ENCODE data around the genes MEGF8, PSG8 and ZNF428.

DNA sequence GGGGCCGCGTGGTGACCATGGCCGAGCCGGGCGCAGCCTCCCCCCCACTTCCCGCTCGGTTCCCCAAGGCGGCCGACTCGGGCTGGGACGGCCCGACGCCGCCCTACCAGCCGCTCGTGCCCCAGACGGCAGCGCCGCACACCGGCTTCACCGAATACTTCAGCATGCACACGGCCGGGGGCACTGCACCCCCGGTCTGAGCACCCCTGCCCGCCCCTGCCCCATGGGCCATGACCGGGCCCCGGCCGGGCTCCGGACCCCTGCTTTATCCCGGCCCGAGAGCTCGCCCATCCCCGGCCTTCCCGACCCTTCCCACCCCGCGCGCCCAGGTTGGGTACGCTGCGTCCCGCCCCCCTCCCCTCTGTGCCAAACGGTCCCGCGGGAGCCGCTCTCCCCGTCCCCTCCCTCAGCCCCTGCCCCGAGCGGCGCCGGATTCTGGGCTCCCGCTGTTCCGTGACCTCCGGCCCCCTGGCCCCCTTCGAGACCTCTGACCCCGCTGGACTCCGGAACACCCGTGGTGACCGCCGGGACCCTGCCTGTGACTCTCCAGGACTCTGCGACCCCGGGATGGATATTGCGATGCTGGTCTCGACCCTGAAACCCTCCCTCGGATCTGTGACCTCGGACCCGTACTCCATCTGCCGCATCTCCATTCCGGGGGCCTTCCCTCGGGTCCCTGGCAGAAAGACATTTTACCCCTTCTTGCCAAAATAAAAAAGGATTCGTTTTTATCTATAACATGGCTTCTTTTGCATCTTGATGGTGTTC, 924 bp upstream of the MEGF8 start:
- RRBS: 49% methylated on average over 24 of the region's 69 CpGs
CAGE:
- cytosol, long polyA plus RNA: no peak
- long polyA plus RNA: no peak
- nucleus, long polyA plus RNA: no peak

DNA sequence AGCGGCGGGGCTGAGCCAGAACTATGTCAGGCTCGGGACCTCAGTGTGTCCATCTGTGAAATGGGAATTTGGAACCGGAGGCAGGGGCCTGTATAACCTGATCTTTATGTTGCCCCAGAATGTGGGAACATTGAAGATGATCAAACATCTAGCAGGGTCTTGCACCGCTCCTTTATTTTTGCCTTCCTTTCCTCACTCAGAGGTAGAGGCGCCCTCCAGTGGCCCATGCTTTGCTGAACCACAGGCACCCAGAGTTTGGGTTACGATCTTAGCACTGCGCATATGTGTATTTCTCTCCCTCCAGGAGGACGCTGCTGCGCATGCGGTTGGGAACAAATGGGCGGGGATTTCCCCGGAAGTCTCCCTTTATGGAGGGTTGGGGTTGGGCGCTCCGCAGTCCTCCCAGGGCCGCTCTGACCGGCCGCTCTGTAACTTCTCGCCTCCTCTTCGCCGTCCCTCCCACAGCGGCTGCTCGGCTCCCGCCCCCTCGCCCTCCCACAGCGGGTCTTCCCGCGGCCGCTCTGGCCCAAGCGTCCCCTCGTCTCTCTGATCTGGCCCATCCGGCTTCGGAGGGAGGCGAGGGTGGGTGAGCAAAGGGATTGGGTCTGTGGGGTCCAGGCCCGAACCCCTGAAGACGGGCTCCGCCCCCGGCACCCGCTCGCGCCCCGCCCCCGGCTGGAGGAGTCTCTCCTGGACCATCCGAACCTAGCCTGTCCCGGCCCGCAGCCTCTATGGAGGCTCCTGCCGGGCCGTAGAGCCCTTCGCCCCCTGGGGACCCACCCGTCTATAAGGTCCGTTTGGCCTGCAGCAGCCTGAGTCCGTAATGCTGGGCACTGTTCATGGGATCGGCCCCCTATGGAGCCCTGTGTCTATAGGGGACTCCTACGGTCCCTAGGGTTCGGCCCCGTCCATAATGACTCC, at the start of gene MEGF8:
Gene MEGF8, plus strand, starts transcription at position 541 of the 921 bp plus-strand sequence.
- RRBS: 2% methylated on average over 14 of the region's 56 CpGs
CAGE:
- cytosol, long polyA plus RNA: no peak
- long polyA plus RNA: no peak
- nucleus, long polyA plus RNA: no peak

DNA sequence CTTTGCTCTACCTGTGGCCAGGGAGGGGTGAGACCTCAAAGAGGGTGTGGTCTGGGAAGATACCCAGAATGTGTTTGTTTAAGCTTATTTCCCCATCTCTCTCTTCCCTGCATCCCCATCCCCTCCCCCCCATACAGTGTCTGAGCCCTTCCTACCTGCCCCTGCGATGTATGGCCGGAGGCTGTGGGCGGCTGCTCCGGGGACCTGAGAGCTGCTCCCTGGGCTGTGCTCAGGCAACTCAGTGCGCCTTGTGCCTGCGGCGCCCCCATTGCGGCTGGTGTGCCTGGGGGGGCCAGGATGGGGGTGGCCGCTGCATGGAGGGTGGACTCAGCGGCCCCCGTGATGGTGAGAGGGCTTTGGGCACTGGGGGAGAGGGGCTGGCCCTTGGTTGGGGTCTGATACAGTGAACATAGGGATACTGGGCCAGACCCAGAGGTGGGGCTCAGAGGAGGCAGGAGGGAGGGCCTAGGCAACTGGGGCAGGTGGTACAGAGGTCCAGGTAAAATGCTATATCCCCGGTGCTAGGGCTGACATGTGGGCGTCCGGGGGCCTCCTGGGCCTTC, 21.7 kb downstream of the CNFN start:
- RRBS: no CpG with 5 or more reads among the region's 14 CpGs
CAGE:
- cytosol, long polyA plus RNA: no peak
- long polyA plus RNA: no peak
- nucleus, long polyA plus RNA: no peak

- RRBS: no CpG with 5 or more reads among the region's 8 CpGs
CAGE:
- cytosol, long polyA plus RNA: no peak
- long polyA plus RNA: no peak
- nucleus, long polyA plus RNA: no peak
Measured at GRCh38 chr19:42419211-42419770, 7.9 kb downstream of the LIPE start.

DNA sequence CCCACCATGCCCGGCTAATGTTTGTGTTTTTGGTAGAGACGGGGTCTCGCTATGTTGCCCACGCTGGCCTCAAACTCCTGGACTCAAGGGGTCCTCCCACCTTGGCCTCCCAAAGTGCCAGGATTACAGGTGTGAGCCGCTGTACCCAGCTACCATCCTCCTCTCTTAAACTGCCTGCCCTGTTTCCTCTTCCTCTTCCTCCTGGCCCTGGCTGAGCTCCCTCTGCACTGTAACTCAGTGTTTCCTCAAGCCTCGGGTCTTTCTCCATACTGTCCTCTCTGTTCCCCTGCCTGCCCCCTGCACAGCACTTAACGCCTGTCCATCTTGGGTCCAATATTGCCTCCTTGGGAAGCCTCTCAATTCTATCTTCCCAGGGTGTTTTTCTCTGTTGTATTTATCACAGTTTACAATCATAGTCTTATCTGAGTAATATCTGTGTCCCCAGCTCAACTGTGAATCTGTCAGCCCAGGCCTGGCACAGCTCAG, 6.1 kb downstream of the LIPE start:
- RRBS: no CpG with 5 or more reads among the region's 7 CpGs
CAGE:
- cytosol, long polyA plus RNA: no peak
- long polyA plus RNA: no peak
- nucleus, long polyA plus RNA: no peak

DNA sequence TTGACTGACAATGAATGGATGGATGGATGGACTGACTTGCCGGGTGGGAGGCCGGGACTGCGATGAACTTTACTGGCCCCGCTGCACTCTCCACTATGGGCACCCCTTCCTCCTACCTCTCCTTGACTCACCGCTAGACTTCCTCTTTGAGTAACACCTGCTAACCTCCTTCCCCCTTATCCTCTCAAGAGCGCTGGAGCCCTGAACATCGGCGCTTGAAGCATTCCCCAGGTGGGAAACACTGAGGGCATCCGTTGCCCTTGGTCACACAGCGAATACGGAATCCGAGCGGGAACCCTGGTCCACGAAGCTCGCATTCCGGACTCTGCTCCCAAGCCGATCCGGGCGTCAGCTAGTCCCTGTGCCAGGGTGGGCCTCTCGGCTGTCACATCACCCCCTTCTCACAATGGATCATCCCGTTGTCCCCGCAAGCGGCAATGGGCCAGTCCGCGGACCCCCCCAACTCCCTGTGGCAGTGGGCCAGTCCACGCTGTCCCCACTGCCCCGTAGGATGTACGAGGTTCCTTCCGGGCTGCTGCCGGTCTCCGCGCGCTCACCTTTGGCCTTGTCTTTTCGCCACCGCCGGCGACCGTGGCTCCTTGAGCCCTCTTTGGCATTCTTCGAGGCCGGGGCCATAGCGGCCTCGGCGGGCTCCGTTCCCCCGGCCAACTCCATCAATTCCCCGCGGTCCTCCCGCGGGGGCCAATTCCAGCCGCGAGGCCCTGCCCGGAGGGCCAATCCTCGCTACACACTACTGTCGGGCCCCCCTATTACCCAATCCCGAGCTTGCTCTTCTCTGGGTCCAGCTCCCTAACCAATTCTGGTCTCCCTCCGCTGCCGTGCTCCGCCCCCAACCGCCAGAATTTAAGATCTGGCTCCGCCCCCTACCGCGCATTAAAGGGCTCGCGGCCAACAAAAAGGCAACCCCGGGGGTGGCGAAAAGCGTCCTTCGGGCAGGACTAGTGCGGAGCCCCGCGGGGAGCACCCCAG, 4.0 kb downstream of the LIPE start:
- RRBS: 2% methylated on average over 15 of the region's 71 CpGs
CAGE:
- cytosol, long polyA plus RNA: no peak
- long polyA plus RNA: no peak
- nucleus, long polyA plus RNA: no peak

- RRBS: no CpG with 5 or more reads among the region's 7 CpGs
CAGE:
- cytosol, long polyA plus RNA: no peak
- long polyA plus RNA: no peak
- nucleus, long polyA plus RNA: no peak
Measured at GRCh38 chr19:42440737-42441664, 1.7 kb downstream of the CXCL17 start.

DNA sequence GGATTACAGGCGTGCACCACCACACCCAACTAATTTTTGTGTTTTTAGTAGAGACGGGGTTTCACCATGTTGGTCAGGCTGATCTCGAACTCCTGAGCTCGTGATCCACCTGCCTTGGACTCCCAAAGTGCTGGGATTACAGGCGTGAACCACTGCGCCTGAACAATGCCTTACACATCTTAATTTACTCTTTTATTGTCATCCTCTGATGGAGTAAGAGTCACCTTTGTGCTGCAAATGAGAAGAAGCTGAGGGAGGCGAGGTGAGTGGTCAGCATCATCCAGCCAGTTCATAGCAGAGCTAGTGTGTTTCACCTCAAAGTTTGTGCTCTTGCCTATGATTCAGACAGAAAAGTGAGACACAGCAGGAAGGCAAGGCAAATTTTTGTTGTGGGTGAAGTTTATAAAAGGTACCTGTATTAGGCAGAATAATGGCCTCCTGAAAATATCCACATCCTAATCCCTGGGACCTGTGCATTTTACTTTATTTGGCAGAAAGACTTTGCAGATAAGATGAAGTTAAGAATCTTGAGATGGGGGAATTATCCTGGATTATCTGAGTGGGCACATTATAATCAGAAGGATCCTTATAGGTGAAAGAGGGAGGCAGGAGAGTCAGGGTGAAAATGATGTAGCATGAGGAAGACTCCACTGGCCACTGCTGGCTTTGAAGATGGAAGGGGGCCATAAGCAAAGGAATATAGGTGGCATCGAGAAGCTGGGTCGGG, 16.3 kb upstream of the CXCL17 start:
- RRBS: no CpG with 5 or more reads among the region's 9 CpGs
CAGE:
- cytosol, long polyA plus RNA: no peak
- long polyA plus RNA: no peak
- nucleus, long polyA plus RNA: no peak

DNA sequence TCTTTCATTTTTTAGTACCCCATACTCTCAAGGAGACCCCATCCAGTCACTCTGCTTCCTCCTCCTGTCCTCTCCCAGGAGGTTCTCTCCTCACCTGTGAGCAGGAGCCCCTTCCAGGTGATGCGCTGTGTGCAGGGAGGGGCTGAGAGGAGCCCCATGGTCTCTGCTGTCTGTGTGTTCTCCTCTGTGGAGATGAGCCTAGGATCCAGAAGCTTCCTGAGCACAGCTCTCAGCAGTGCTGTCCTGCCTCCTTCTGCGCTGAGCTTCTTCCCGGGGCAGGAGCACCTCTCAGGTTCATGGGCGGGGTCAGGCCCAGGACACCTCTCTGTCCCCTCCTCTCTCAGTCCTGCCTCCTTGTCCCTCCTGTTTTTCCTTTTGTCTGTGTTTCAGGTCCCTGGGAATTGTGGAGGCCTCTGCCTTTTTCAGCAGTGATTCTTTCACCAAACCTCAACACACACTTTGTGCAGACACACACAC, at the start of gene PSG8:
Gene PSG8, minus strand, starts transcription at position 255 of the 477 bp plus-strand sequence.
- RRBS: no CpG with 5 or more reads among the region's 4 CpGs
CAGE:
- cytosol, long polyA plus RNA: no peak
- long polyA plus RNA: no peak
- nucleus, long polyA plus RNA: no peak

DNA sequence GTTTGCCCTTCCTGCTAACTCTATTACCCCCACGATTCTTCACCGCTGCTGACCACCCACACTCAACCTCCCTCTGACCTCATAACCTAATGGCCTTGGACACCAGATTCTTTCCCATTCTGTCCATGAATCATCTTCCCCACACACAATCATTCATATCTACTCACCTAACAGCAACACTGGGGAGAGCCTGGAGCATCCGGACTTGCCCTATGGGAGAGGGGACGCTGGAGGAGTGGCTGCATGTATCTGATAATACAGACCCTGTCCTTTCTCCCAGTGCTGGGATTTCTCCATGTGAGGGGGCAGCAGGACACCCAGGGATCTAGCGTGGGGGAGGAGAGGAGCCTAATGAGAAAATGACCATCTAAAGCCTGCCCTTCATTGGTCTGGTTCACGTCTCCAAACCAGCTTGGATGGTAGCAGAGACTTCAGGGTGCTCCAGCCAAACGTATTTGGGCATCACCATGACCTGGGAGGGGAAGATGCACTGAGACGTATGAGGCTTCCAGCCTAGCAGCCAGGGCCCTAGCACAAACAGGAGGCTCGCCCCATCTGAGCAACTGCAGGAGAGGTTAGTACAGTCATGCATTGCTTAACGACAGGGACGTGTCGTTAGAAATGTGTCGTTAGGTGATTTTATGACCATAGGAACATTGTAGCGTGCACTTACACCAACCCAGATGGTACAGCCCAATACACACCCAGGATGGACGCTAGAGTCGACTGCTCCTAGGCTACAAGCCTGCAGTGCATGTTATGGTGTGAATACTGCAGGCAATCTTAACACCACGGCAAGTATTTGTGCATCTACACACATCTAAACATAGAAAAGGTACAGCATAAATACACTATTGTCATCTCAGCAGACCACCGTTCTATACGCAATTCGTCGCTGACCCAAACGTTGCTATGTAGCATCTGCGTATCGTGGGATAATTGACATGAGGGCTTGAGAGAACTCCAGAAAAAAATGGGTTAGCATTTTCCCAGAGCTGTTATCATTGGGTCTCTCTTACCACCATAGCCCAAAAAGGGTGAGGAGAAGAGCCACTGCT, 9.1 kb downstream of the CD177 start:
- RRBS: no CpG with 5 or more reads among the region's 24 CpGs
CAGE:
- cytosol, long polyA plus RNA: no peak
- long polyA plus RNA: no peak
- nucleus, long polyA plus RNA: no peak

GRCh38 chr19:43507327-43507546, 2.7 kb upstream of the PHLDB3 start:
CAGE:
- cytosol, long polyA plus RNA: no peak
- long polyA plus RNA: no peak
- nucleus, long polyA plus RNA: no peak

DNA sequence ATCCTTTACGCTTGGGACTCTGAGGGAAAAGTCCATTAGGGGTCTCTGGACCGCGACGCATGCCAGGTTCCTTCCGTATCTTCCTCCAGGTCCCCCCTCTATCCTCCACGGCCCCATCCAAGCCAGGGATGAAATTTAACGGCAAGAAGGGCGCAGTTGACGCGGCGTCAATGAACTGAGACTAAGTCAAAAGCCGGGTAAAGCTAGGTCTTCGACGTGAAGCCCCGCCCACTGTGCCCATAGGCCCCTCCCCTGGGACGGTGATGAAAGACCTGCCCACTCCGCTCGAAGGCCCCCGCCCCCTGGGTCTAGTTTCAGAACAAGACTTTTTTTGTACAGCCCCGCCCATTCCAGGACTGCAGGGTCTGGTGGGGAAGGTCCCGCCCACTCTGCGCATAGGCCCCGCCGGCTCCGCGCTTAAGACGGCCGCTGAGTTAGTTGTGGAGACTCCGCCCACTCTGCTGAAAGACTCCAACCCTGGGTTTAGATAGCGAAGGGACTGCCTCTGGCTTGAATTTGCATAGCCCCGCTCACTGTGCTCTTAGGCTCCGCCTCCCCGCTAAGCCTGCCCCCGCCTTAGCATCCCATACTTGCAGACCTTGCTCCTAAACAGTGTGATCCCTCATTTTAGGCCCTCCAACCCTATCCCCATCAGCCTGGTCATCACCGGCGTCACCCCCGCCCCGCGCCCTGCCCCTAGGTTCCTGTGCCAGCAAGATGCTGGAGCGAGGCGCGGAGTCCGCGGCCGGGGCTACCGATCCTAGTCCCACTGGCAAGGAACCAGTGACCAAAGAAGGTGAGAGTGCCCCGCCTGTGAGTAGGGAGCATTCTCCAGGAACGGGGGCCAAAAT, 943 bp downstream of the ZNF575 start:
- RRBS: 78% methylated on average over 11 of the region's 48 CpGs
CAGE:
- cytosol, long polyA plus RNA: no peak
- long polyA plus RNA: no peak
- nucleus, long polyA plus RNA: no peak

DNA sequence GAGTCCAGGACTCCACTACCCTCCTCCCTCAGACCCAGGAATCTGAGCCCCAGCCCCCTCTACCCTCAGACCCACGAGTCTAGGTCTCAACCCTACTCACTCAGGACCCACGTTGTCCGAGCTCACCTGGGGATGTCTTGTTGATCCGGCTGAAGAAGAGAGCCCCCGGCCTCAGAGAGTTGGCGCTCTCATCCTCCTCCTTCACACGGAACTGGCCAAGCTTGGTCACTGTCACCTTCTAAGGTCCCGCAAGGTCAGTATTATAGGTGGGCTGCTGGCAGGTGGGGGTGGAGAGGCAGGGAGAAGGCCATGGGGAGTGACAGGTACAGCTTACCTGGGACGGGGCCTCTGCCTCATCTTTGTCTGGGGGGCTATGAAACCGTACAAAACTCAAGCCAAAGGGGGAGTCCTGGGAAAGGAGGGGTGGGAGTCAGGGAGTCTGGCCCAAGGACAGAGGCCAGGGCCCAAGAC, 20.3 kb downstream of the ZNF575 start:
- RRBS: no CpG with 5 or more reads among the region's 10 CpGs
CAGE:
- cytosol, long polyA plus RNA: no peak
- long polyA plus RNA: no peak
- nucleus, long polyA plus RNA: no peak

GRCh38 chr19:43590745-43591455, 5.0 kb downstream of the IRGQ start:
- RRBS: no CpG with 5 or more reads among the region's 6 CpGs
CAGE:
- cytosol, long polyA plus RNA: no peak
- long polyA plus RNA: no peak
- nucleus, long polyA plus RNA: no peak

DNA sequence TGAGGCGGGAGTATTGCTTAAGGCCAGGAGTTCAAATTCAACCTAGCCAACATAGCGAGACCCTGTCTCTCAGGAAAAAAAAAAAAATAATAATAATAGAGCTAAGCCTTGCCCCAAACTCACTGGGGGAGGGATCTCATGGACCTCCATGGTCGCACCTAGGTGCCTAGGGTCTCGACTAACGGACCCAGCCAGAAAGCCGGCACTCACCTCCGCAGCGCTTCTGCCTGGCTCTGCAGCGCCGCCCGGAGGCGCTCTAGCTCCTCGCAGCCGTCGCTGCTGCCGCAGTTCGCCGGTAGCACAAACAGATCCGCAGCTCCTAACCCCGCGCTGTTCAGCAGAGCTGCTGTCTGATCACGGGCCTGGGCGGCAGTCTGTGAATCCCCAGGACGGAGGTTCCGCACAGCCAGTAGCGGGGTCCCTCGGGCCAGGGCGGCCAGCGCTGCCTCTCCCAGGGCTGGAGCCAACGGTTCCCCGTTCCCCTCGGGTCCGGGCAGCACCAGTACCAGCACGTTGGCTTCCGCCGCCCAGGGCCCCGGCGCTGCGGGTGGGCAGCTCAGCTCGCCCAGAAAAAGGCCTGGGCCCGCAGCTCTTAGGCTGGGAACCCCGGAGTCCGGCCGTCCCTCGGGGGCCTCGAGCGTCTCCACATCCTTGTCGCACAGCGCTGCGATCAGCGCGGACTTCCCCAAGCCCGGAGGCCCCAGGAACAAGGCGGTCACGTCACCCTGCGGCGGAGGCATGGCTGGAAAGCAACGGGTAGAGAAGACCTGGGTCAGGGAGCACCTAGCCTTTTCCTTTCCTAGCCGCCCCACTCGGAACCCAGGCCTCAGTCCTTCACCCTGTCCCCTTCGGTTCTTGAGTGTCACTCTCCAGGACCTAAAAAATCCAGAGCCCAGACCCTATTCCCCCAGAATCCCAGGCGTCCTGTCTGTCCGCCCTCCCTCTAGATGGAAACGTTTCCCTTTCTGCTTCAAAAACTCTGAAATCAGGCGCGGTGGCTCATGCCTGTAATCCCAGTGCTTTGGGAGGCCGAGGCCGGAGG, 1.0 kb downstream of the IRGQ start:
- RRBS: 3% methylated on average over 33 of the region's 68 CpGs
CAGE:
- cytosol, long polyA plus RNA: no peak
- long polyA plus RNA: no peak
- nucleus, long polyA plus RNA: no peak

DNA sequence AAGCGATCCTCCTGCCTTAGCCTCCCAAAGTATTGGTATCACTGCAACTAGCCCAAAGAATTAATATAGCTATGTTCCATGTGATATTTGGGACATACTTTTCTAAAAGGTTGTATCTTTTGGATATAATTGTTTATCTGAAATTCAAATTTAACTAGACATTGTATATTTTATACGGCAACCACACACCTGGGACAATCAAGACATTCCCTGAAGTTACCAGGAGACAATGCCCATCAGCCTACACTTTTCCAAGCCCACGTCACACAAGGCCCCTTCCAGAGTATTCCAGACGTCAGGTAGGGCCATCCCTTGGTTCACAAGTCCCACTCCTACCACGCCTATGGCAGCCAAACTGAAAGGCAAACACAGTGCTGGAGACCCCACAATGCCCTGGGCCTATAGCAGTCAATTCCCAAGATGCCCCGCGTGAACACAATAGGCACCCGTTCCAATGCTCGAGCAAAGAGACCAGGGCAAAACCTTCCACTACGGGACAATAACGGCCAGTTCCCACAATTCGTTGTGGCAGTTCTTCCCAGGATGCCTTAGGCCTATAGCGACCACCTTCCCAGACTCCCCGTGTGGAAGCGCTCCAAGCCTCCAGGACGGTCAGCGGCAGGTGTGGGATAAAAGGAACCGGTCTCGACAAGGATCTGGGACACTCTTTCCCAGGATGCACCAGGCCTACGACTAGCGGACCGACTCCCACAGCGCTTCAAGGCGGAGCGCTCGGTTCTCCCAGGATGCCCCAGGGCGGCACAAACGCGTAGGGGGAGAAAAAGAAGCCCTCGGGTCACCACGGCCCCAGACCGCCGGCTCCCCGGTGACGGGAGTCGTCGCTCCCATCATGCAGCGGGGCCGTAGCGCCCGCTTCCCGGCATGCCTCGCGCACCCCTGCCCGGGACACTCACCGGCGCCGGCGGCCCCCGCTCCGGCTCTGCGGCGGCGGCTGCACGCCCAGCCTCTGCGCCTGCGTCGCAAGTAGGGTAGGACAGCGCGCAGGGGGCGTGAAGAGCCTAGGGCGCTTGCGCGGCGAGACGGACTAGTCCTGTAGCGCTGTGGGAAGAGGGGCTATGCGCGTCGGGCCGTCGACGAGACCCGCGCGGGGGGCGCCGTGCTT, at the start of gene ZNF428:
Gene ZNF428, minus strand, starts transcription at position 986 of the 1,123 bp plus-strand sequence.
- RRBS: 2% methylated on average over 9 of the region's 78 CpGs
CAGE:
- cytosol, long polyA plus RNA: start-site peak on the minus strand centred at position 966 of the sequence, 75 bp wide, 366 and 733 reads in 2 replicates
- long polyA plus RNA: start-site peak on the minus strand centred at position 950 of the sequence, 44 bp wide, 542 and 505 reads in 2 replicates
- nucleus, long polyA plus RNA: start-site peak on the minus strand centred at position 956 of the sequence, 32 bp wide, 201 and 228 reads in 2 replicates

DNA sequence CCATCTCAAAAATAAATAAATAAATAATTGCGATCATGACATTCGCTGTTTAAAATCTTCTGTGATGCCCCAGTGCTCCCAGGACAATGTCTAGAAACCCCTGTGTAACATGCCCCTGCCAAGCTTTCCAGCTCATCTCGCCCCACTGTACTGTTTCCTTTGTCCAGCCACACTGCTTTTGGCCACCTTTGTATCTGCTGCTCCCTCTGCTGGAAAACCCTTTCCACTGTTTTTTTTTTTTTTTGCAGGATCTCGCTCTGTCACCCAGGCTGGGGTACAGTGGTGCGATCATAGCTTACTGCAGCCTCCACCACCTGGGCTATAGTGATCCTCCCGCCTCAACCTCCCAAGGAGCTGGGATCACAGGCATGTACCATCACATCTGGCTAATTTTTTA, 7.5 kb downstream of the PLAUR start:
- RRBS: no CpG with 5 or more reads among the region's 6 CpGs
CAGE:
- cytosol, long polyA plus RNA: no peak
- long polyA plus RNA: no peak
- nucleus, long polyA plus RNA: no peak

GRCh38 chr19:43663534-43664701, 6.1 kb downstream of the PLAUR start:
- RRBS: no CpG with 5 or more reads among the region's 21 CpGs
CAGE:
- cytosol, long polyA plus RNA: no peak
- long polyA plus RNA: no peak
- nucleus, long polyA plus RNA: no peak

GRCh38 chr19:43668403-43669539, 1.2 kb downstream of the PLAUR start:
- RRBS: under 1% methylated on average over 7 of the region's 63 CpGs
CAGE:
- cytosol, long polyA plus RNA: no peak
- long polyA plus RNA: no peak
- nucleus, long polyA plus RNA: no peak

- RRBS: no CpG with 5 or more reads among the region's 9 CpGs
CAGE:
- cytosol, long polyA plus RNA: no peak
- long polyA plus RNA: no peak
- nucleus, long polyA plus RNA: no peak
Measured at GRCh38 chr19:43739347-43739701, 15.4 kb downstream of the SMG9 start.